Islet of Langerhans (tissue), 1 donor: Measurements from ENCODE around the gene PTH.

GRCh38 chr11:12746533-12746932 is 72.3 kb downstream of the TEAD1 start:
- RRBS, result no CpG with 5 or more reads among the region's 6 CpGs

GRCh38 chr11:12767024-12767345 is 92.8 kb downstream of the TEAD1 start:
- RRBS, result no CpG with 5 or more reads among the region's 1 CpG

DNA sequence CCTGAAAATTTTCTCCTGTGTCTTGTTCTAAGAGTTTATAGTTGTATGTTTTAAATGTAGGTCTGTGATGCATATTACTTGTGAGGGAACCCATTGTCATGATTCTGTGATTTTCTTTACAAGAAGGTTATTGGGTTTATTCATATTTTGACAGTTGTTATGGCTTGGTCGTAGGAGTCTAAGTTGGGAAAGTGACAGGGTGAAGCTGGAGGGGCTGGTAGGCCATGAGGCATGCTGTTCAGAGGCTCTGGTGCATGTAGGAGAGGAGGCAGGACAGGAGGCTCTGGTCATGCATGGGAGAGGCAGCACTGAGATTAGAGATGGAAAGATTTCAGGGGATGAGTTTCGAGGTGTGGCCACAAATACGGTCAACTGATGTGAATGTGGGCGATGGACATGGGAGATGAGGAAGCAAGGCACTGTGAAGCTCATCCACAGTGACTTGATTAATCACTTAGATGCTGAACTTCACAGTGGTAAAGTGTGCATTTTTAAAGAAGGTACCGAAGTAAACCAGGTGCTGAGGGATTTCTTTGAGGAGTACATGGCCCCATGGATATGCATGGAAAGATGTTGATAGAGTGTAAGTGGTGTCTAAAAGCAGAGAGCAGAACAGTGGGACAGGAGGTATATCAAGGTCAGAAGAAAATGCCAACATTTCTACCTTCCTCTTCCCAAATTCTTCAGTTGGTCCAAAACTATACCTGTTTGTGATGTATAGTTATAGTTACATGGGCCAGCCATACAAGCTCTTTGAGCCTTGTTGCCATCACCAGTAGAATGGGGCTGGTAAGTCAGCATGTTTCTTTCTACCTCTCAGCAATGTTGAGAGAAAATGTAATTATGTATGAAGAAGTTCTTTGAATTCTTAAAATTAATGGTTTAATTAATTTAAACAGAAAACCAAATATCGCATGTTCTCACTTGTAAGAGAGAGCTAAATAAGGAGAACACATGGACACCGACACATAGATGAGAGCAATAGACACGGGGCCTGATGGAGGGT is 100.0 kb downstream of the TEAD1 start:
- RRBS, result no CpG with 5 or more reads among the region's 8 CpGs

GRCh38 chr11:12854808-12855218 is 154.3 kb upstream of the RASSF10 start:
- RRBS, result no CpG with 5 or more reads among the region's 3 CpGs

DNA sequence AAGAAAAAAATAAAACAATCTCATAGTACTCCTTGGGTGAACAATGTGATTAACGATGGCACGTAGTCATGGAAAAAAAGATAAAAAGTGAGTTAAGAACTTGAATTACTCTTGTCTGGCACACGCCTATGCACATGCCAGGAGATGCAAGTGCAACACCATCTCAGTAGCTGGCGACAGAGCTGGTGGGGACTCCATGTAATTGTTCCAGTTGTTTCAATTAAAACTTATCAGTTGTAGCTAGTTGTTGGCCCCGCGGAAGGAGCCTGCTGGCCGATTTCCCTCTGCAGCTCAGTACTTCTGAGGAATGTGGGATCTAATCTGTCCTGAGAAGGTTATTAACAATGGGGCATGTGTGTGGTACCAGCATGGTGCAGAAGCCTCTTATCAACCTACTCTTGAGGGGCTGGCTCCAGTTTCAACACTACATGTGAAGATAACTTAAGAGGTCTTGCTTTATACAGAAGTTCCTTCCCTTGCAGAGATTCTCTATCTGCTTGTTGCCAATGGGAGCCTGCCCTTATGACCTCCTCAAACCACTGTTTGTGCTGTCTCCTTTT is 3.2 kb downstream of the RASSF10 start:
- RRBS, result no CpG with 5 or more reads among the region's 7 CpGs

DNA sequence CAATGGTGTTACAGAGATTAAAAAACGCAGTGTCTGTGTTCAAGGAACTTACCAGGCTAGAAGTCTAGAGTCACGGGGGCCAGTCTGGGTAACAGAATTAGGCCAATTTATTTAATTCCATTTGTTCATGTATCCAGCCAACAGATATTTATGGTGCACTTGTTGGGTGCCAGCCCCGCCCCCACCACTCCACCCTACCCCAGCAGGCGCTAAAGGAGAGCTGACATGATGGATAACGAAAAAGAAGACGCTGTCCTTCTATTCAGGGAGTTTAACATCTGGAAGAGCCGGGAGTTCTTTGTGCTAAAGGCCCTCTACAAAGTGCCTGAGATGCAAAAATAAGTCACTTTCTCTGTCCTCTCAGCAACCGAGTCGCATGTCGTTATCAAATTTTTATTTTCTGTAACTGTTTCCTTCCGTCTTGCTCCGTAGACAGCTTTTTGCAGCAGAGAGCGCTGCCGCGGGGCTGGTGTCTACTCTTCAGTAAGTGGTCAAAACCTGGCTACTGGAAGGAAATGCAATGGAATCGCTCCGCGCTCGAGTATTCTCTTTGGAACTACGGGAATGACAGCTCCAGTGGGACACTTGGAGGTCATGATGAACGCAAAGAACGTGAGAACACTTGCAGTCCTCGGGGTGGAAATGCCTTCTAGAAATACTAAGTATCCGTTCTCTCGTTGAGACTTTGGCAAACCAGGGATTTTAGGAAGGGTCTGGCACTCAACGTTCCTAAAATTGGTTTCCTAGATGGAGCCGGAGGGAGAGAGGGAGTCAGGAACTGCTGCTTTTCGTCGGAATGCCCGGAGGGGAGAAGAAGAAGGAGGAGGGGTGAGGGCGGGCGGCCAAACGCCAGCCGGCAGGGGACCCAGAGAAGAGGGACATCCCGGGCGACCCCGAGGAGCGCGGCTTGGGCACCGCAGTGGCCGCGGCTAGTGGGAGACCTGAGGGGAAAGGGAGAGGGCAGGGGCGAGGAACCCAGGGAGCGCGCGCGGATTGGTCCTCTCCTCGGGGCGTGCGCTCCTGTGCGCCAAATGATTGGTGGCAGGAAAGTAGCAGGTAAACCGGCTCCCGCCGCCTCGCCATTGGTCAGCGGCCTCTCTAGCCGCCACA is 774 bp upstream of the BMAL1 start:
- RRBS, result 5% methylated on average over 11 of the region's 57 CpGs

DNA sequence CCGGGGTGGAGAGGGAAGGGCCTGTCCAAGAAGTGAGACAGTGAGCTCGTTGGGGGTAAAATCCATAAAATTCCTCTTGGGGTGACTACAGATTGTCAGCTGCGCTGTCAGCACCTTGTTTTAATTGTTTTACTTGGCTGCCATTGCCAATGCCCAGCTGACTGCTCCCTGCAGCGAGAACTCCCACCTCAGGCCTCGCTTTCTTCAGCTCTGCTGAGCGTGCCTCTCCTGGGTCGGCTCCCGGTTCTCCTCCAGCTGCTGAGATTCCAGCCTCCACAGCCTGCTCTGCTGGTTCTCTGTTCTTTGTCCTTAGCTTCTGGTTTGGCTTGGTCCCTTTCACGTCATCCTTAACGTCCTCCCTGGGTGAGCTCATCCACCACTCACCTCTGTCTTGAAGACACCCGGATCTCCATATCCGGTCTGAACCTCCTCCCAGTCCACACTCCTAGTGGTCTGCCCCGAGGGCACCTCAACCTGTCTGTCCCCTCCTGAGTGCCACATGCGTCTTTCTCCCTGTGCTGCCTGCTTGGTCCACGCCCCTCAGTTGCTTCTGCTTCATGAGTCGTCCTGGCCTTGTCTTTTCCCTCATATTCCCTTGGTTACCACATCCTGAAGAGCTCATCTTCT is 35.5 kb downstream of the BMAL1 start:
- RRBS, result no CpG with 5 or more reads among the region's 16 CpGs

DNA sequence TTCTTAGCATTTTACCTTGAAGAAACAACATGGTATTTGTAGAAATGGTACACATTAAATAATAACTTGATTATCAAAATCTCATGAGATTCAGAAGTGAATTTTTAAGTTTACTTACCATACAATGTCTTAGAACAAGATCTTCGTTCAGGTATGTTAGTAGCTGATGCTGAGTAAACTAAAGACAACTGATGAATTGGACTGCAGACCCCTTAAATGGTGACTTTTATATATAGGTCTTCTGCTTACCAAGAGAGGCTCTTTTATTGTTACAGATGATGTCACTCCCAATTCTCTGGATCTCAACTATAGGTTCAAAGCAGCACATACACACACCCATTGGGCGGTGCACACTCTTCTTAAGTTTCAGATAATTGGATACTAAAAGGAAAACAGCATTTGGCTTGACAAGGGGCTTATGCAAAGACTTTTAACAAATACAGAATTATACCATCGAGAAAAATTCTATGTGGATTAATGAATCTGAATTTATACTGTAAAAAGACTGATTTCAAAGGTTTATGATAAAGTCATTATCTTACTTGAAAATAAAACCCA is at the start of gene PTH:
Gene PTH (minus strand): TSS at position 205 of the 558 bp plus-strand sequence.
- RRBS, result no CpG with 5 or more reads among the region's 3 CpGs

DNA sequence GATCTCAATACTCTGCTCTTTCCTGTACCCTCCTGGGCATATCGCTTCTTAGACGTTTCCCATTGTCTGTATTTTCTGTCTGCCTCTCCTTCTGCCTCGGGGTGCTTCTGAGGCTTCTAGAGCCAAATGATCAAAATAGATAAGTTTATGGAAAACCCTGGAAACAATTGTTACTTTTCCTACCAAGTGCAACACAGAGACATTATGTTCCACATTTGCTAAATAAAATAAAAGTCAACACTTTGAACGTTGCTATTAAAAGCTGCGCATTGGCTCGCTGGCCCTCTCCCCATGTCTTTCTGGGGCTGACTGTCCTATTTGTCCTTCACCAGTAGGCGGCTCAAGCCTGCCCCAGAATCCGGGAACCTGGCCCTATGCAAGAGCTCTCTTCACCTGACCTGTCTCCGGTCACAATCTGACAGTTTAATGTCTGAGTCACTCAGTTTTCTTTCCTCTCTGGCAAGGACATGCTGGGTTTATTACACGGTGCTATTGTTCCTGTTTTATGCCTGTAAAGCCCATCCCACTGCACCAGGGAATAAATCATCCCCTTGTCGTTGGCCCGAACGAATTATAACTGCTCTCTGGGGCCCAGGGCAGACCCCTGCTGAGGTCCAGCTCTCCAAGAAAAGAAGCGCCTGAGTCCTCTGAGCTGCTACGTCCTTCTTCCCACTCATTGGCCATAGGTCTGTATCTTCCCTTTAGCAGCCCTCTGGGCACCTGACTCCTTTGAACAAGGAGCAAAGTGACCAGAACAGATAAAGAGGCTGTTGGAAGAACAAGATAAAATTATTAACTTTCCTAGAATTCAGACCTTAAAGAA is 89.3 kb upstream of the SPON1 start:
- RRBS, result 25% methylated on average over 1 of the region's 15 CpGs

DNA sequence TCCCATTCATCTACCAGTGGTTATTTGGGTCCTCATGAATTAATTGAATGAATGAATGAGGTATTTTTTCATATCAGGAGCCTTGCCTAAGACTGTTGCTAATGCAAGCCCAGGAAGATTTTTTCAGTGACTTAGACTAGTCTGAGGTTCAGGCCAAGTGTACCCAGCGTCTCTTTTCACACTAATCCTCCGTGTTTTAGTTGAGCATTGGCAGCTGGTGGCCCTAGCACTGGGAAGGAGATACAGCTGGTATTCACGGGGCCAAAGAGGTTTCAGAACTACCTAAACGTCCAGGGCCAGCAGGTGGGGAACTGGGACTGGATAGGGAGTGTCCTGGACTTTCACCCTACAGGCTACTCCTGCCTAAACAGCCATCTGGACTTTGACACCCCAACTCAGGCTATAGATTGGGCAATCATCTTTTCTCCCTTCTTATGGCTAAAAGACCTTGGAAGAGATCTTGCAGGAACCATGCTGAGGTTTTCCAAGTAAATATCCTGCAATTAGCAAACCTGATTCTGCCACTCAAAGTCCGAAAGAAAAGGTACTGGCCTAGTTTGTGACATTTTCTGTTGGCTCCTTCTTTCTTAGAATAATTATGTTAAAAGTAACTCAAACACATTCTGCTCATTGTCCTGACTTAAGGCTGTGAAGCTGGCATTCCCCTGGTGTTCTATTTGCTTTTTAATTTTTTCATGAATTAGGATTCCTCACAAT is 2.8 kb downstream of the SPON1 start:
- RRBS, result no CpG with 5 or more reads among the region's 5 CpGs

- RRBS, result no CpG with 5 or more reads among the region's 15 CpGs
Observed at GRCh38 chr11:14265291-14266050, 93.5 kb downstream of the RRAS2 start.

DNA sequence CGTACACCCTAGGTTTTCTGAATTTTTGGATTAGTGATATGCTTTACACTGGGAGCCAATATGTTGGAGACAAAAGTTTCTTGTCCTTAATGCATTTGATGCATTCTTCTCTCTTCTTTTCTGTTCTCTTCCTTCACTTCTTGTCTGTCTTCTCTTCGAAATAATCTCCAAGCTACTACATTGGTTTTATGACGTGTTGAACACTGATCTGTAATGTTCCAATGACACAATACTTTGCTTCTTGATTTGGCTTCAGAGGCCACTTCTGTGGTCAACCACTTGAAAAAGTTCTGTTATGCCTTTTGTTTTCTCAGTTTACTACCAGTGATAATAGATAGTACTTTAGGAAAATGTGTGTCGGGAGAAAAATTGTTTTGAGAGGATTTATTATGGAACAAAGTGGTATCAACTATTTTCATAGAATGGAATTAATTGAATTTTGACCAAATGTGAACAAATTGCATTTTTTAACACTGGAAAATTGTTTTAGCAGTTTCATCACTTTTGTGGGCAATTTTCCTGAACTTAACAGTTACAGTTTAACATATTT is 2.6 kb downstream of the PDE3B start:
- RRBS, result no CpG with 5 or more reads among the region's 4 CpGs

DNA sequence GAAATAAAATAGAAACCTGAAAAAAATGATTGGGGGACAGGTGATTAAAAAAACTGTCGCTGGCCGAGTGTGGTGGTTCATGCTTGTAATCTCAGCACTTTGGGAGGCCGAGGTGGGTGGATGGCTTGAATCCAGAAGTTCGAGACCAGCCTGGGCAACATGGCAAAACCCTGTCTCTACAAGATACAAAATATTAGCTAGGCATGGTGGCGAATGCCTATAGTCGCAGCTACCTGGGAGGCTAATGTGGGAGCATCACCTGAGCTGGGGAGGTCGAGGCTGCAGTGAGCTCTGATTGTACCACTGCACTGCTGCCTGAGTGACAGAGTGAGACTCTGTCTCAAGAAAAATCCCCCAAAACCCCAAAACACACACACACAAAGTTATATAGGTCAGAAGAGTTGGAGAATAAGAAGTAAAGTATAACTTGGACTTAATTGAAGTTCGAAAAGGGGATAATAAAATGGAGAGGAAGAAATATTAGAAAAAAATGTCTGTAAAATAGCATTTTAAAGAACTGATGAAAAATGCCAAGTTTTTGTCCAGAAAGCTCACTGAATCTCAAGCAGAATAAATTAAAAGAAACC is 10.1 kb downstream of the PDE3B start:
- RRBS, result no CpG with 5 or more reads among the region's 8 CpGs

DNA sequence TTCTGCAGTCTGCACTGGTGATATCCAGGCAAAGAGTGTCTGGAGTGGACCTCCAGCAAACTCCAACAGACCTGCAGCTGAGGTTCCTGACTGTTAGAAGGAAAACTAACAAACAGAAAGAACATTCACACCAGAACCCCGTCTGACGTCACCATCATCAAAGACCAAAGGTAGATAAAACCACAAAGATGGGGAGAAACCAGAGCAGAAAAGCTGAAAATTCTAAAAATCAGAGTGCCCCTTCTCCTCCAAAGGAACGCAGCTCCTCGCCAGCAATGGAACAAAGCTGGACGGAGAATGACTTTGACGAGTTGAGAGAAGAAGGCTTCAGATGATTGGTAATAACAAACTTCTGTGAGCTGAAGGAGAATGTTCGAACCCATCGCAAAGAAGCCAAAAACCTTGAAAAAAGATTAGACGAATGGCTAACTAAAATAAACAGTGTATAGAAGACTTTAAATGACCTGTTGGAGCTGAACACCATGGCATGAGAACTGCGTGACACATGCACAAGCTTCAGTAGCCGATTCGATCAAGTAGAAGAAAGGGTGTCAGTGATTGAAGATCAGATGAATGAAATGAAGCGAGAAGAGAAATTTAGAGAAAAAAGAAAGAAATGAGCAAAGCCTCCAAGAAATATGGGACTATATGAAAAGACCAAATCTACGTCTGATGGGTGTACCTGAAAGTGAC is 113.4 kb downstream of the CYP2R1 start:
- RRBS, result no CpG with 5 or more reads among the region's 14 CpGs

- RRBS, result no CpG with 5 or more reads among the region's 10 CpGs
Observed at GRCh38 chr11:14845213-14845808, 46.7 kb downstream of the CYP2R1 start.

GRCh38 chr11:14863463-14864007 is 28.5 kb downstream of the CYP2R1 start:
- RRBS, result no CpG with 5 or more reads among the region's 5 CpGs

- RRBS, result 14% methylated on average over 1 of the region's 35 CpGs
Observed at GRCh38 chr11:14904501-14905183, 12.6 kb upstream of the CYP2R1 start.

DNA sequence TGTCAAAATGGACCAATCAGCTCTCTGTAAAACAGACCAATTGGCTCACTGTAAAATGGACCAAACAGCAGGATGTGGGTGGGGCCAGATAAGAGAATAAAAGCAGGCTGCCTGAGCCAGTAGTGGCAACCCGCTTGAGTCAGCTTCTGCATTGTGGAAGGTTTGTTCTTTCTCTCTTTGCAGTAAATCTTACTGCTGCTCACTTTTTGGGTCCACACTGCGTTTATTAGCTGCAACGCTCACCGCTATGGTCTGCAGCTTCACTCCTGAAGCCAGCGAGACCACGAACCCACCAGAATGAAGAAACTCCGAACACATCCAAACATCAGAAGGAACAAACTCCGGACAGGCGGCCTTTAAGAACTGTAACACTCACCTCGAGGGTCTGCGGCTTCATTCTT is 447.0 kb downstream of the INSC start:
- RRBS, result no CpG with 5 or more reads among the region's 11 CpGs

GRCh38 chr11:15651776-15652293 is 537.1 kb downstream of the INSC start:
- RRBS, result no CpG with 5 or more reads among the region's 13 CpGs

- RRBS, result no CpG with 5 or more reads among the region's 2 CpGs
Observed at GRCh38 chr11:15769233-15769677, 587.1 kb downstream of the SOX6 start.